ENCODE results near the genes MEI1 and A4GALT.

- RRBS, result no CpG with 5 or more reads among the region's 5 CpGs
CAGE:
- cytosol, long polyA plus RNA, result no peak
- long polyA plus RNA, result no peak
- nucleus, long polyA plus RNA, result no peak
Measured at GRCh38 chr22:41375017-41375437, 6.7 kb upstream of the TEF start.

- RRBS, result no CpG with 5 or more reads among the region's 15 CpGs
CAGE:
- cytosol, long polyA plus RNA, result no peak
- long polyA plus RNA, result no peak
- nucleus, long polyA plus RNA, result no peak
Measured at GRCh38 chr22:41417537-41418544, 28.8 kb downstream of the TOB2 start.

DNA sequence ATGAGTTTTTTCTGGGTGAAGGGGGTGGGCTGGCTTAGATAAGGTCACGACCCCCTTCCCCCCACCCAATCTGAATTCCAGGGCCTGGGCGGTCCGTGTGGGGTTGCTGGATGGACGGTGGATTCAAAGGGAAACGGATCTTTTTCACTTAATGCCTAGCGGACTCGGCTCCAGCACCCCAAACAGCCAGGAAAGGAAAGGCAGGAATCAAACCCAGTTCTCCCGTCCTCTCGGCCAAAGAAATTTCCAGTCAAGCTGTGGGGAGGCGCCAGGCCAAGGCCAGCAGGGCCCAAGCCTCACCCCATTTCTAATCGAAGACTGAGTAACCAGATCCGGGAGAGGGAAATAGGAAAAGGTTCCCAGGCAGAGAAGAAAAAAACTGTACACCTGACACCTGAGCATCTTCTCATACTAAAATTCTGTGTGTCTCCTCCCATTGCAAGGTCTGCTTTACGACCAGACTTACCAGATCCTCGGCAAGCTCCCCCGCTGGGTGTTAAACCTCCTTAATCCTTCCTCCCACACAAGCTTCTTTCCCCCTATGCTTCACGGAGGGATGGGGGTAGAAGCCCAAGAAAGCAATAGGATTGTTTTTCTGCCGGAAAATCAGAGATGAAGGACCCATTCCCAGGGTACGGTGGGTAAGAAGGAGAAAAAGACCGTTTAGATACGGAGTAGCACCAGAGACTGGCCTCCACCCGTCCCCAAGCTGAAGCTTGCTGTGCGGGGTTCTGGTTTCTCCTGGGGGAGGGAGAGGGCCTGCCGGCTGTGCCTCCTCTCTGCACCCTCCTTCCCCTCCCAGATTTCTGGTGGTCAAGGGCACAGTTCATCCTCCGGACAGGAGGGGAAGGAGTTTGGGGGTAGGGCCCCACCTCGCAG, 1.5 kb downstream of the TOB2 start:
- RRBS, result 5% methylated on average over 1 of the region's 25 CpGs
CAGE:
- cytosol, long polyA plus RNA, result no peak
- long polyA plus RNA, result no peak
- nucleus, long polyA plus RNA, result no peak

DNA sequence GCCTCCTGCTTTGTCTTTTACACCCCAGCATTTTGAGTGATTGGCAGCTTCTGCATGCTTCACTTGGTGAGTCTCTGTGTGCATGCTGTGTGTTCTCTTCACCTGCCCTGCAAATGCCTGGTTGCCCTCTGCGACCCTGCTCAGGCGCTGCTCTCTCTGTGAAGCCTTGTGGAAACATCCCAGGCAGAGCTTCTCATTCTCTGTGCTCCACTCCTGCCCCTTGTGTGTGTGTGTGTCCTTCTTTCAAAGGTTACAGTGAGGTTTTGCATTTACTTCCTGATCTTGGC, 16.9 kb downstream of the ACO2 start:
- RRBS, result no CpG with 5 or more reads among the region's 2 CpGs
CAGE:
- cytosol, long polyA plus RNA, result no peak
- long polyA plus RNA, result no peak
- nucleus, long polyA plus RNA, result no peak

- RRBS, result no CpG with 5 or more reads among the region's 9 CpGs
CAGE:
- cytosol, long polyA plus RNA, result no peak
- long polyA plus RNA, result no peak
- nucleus, long polyA plus RNA, result no peak
Measured at GRCh38 chr22:41515100-41515619, 29.1 kb downstream of the POLR3H start.

DNA sequence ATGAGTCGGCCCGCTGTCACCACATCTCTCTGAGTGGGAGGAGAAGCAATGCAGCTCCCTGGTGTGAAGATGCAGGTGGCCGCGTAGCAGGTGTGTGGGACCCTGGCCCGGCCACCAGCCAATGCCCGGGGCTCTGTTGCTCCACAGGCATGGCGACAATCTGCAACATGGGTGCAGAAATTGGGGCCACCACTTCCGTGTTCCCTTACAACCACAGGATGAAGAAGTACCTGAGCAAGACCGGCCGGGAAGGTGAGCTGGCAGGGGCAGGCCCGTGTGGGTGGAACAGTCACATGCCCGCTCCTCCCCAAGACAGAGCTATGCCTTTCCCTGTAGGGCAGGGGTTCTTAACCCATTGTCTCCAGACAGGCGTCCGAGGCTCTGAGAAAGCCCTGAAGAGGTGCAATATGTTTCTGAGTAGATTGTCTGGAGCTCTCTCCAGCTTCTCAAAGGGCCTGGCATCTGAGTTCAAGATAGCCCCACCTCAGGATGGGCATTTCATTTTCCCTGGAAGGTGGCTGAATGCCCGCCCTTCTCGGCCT, 26.8 kb downstream of the POLR3H start:
- RRBS, result no CpG with 5 or more reads among the region's 16 CpGs
CAGE:
- cytosol, long polyA plus RNA, result no peak
- long polyA plus RNA, result no peak
- nucleus, long polyA plus RNA, result no peak

- RRBS, result no CpG with 5 or more reads among the region's 5 CpGs
CAGE:
- cytosol, long polyA plus RNA, result no peak
- long polyA plus RNA, result no peak
- nucleus, long polyA plus RNA, result no peak
Measured at GRCh38 chr22:41524289-41524500, 20.1 kb downstream of the POLR3H start.

DNA sequence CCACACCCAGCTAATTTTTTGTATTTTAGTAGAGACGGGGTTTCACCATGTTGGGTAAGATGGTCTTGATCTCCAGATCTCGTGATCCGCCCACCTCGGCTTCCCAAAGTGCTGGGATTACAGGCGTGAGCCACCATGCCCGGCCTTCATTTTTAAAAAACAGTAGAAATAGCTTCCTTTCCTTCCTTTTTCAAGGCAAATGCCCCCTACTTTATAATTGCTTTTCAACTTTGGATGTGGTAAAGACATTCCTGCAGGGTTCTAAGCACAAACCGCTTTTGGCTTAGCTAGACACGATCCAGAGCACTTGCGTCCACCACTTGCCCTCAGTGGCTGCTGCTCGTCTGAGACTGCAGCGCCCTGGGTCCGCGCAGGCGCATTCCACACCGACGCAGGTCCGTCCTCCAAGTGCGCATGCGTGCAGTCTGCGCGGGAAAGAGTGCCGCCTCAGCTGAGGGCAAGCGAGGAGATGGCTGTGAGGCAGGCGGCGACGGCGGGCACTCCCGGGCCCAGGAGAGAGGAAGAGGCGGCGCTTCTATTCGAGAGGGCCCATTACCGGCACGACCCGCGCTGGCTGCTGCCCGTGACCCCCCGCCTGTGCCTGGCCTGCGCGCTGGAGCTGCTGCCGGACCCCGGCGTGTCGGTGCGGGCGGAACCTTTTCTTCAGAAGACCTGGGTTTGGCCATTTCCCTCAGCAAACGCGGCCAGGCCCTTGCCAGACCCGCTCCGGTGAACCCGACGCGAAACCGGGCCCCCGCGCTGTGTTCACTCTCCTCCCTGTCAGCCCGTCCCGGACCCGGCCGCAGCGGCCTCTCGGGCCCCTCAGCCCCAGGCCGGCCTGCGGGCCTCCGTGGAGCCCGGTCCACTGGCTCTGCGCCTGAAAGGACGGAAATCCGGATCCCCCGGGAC, at the start of gene MEI1:
Gene MEI1, plus strand, starts transcription at position 434 of the 909 bp plus-strand sequence.
- RRBS, result 51% methylated on average over 32 of the region's 69 CpGs
CAGE:
- cytosol, long polyA plus RNA, result no peak
- long polyA plus RNA, result no peak
- nucleus, long polyA plus RNA, result no peak

- RRBS, result no CpG with 5 or more reads among the region's 12 CpGs
CAGE:
- cytosol, long polyA plus RNA, result no peak
- long polyA plus RNA, result no peak
- nucleus, long polyA plus RNA, result no peak
Measured at GRCh38 chr22:41753230-41753827, 47.1 kb upstream of the CCDC134 start.

- RRBS, result no CpG with 5 or more reads among the region's 8 CpGs
CAGE:
- cytosol, long polyA plus RNA, result no peak
- long polyA plus RNA, result no peak
- nucleus, long polyA plus RNA, result no peak
Measured at GRCh38 chr22:41876870-41877603, 37.8 kb downstream of the SHISA8 start.

DNA sequence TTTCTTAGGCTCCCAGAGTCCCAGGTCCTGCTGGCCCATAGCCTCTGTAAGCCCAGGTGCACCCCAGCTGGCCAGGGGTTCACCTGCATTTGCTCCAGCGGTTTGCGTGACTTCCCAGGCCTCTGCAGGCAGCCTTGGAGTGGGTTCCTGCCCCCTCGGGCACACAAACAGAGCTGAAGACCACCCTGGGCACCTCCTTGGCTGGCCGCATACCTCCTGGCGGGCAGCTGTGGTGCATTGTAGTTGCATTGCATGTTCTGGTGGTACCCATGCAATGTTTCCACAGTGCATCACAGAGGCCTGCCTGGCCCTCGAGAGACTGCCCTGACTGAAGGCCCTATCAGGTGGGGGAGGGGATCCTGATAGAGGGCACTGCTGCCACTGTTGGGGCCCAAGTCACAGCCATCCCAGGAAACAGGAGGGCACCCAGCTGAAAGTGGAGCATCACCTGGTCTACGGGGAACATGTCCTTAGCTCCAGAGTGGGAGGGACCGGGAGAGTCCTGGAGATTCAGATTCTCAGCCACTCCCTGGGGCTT, 14.1 kb downstream of the SHISA8 start:
- RRBS, result no CpG with 5 or more reads among the region's 8 CpGs
CAGE:
- cytosol, long polyA plus RNA, result no peak
- long polyA plus RNA, result no peak
- nucleus, long polyA plus RNA, result no peak

- RRBS, result no CpG with 5 or more reads among the region's 17 CpGs
CAGE:
- cytosol, long polyA plus RNA, result no peak
- long polyA plus RNA, result no peak
- nucleus, long polyA plus RNA, result no peak
Measured at GRCh38 chr22:41902753-41903322, 12.0 kb downstream of the SHISA8 start.

DNA sequence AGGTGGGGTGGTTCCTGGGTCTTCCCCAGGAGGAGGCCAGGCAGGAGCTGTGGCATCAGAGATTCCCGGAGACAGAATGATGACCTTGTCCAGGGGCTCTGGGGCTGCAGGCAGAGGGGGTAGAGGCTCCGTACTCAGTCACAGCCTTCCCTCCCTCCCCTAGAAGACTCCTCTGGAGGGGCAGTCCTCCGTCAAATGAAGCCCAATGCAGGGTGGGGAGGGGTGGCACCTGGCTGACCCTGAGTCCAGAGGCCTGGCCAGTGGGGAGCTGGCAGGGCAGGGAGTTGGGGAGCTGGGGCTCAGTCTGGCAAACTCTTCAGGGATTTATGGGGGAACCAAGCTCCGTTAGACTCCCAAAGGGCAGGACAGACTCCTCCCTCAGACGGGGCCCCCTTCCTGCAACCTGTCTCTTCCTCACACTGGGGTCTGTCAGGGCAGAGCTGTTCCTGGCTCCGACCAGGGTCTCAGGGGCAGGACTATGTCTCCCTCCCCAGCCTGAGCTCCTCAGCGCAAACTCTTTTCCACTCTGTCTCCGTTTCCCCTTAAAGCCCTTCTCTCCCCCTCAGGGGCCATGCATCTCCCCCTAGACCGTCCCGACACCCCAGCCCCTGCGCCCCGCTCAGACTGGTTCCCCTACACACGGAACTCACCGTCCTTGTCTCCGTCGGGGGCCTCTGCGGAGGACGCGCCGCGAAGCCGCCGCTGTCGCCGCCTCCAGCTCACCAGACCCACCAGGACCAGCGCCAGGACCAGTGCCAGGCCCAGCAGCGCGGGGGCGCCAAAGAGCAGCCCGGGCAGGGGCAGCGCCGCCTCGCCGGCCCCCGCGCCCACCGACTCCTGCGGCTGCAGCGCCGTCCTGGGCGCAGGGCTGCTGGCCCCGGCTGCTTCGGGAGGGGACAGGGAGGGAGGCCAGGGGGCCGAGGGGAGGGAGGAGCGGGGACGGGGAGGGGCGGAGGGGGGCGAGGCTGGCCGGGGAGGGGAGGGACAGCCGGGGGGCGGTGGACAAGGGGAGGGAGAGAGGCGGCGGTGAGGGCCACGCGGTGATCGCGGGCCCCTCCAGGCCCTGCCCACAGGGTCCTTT, 815 bp downstream of the TNFRSF13C start:
- RRBS, result 4% methylated on average over 13 of the region's 57 CpGs
CAGE:
- cytosol, long polyA plus RNA, result no peak
- long polyA plus RNA, result no peak
- nucleus, long polyA plus RNA, result no peak

DNA sequence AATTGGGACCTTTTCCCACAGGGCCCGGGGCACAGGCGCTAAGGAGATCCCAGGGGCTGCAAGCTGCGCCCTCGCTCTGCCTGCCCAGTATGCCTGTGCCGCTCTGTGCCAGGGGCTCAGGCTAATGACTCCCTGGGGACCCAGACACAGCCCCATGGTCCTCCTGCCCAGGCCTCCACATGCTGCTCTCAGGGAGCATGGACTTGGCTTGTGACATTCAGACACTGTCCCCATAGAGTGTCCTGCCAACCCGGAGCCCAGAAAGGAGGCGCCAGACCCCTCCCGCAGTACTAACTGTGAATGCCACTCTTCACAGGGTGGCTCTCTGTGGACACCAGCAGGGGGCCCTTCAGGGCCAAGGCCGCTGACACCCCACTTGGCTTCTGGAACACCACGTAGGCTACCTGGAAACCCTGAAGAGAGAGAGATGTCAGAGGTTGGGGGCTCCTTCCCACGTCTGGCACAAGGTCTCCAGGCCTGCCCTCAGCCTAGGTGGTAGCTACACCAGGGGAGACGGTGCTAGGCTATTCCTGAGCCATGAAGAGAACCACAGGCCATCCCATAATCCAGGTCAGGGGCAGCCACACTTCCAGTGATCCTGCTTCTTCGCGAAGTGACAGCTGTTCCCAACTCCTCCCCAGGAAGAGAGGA, 23.1 kb downstream of the SERHL2 start:
- RRBS, result no CpG with 5 or more reads among the region's 14 CpGs
CAGE:
- cytosol, long polyA plus RNA, result no peak
- long polyA plus RNA, result no peak
- nucleus, long polyA plus RNA, result no peak

GRCh38 chr22:42608295-42609668, 5.9 kb downstream of the POLDIP3 start:
- RRBS, result no CpG with 5 or more reads among the region's 25 CpGs
CAGE:
- cytosol, long polyA plus RNA, result no peak
- long polyA plus RNA, result no peak
- nucleus, long polyA plus RNA, result no peak

- RRBS, result 2% methylated on average over 15 of the region's 57 CpGs
CAGE:
- cytosol, long polyA plus RNA, result no peak
- long polyA plus RNA, result no peak
- nucleus, long polyA plus RNA, result no peak
Measured at GRCh38 chr22:42720710-42721121, at the start of gene A4GALT. Gene A4GALT, minus strand, starts transcription at chr22:42720870.

DNA sequence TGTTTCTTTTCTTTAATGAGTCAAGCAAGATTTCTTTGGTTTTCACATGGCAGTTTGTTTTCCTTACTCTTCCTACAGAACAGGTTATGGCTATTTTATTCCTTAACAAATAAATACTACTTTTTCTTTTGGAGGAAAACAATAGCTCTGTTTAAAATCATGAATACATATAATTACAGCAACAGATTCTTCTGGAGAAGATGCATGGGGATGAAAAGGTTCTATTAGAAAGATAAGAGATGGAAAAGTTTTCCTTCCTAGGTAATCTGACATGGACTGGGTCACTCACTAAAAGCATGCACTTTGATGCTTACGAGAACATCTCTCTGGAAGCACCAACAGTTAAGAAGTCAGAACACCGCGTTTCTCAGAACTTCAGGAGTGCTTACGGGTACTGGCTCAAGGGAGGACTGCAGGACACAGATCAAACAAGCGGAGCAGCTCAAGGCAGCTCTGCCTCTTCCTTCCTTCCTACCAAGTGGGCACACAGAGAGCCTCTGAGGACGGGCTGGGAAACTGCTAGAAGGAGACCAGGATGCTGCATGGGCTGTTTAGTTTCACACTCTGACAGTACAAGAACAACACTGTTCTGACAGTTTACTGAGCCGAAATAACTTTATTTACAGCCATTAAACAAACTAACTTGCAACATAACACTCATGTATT, 37.8 kb downstream of the ARFGAP3 start:
- RRBS, result no CpG with 5 or more reads among the region's 7 CpGs
CAGE:
- cytosol, long polyA plus RNA, result no peak
- long polyA plus RNA, result no peak
- nucleus, long polyA plus RNA, result no peak

GRCh38 chr22:42868332-42868756, 11.3 kb upstream of the ARFGAP3 start:
- RRBS, result no CpG with 5 or more reads among the region's 8 CpGs
CAGE:
- cytosol, long polyA plus RNA, result no peak
- long polyA plus RNA, result no peak
- nucleus, long polyA plus RNA, result no peak

DNA sequence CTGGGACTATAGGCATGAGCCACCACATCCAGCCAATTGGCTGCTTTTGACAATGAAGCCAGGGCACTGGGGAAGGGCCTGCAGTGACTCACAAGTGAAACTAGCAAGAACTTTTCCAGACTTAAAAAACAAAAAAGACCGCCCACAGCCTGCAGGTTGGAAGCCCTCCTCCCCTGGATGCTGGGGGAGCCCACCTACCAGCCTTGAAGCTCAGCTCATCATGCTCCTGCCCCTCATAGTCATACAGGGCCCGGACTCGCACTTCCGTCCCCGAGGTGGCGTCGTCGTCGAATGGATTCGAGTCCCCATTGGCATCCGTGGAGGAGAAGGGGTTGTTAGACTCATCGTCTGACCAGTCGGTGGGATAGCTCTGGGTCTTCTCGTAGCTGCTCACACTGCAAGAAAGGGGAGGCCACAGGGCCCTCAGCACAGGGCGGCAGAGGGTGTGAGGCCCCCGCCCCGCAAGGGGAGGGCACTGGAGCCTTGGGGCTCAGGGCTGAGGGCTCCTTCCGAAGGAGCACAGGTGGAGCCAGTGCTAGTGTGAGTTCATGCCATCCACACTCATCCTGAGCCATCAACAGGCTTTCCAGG, 19.0 kb upstream of the ARFGAP3 start:
- RRBS, result no CpG with 5 or more reads among the region's 18 CpGs
CAGE:
- cytosol, long polyA plus RNA, result no peak
- long polyA plus RNA, result no peak
- nucleus, long polyA plus RNA, result no peak

DNA sequence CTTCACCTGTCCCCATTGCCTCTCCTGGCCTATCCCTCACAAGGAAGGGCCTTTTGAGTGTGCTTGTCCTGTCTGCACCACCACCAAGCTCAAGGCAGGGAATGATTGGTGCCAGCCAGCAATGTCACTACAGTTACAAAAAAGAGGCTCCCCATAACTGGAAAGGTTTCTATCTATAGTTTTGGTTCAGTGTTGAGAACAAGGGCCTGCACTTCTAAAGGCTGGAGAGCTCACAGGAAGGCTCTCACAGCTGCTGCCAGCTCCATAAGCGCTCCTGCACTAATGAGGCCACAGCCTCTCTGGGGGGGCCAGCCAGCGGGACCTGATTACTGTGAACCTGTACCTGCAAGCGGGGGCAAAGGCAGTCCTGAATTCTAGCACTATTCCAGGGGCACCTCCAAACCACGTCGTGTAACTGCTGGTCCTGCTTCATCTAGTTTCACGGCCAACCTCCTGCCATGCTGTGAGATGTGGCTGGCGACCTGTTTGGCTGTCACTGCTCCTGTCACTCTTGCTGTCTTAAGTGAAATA, 53.1 kb upstream of the ARFGAP3 start:
- RRBS, result no CpG with 5 or more reads among the region's 7 CpGs
CAGE:
- cytosol, long polyA plus RNA, result no peak
- long polyA plus RNA, result no peak
- nucleus, long polyA plus RNA, result no peak